Measurements from ENCODE around the genes TMEM69, POMGNT1 and MOB3C.

GRCh38 chr1:45604515-45605152, 19.2 kb downstream of the CCDC17 start:
- PRO-cap, 3 experiments: no peak in any of the 3 experiments
- RAMPAGE, long total RNA, 4 experiments: no peak in any of the 4 experiments
- RRBS: no CpG with 5 or more reads among the region's 1 CpG

DNA sequence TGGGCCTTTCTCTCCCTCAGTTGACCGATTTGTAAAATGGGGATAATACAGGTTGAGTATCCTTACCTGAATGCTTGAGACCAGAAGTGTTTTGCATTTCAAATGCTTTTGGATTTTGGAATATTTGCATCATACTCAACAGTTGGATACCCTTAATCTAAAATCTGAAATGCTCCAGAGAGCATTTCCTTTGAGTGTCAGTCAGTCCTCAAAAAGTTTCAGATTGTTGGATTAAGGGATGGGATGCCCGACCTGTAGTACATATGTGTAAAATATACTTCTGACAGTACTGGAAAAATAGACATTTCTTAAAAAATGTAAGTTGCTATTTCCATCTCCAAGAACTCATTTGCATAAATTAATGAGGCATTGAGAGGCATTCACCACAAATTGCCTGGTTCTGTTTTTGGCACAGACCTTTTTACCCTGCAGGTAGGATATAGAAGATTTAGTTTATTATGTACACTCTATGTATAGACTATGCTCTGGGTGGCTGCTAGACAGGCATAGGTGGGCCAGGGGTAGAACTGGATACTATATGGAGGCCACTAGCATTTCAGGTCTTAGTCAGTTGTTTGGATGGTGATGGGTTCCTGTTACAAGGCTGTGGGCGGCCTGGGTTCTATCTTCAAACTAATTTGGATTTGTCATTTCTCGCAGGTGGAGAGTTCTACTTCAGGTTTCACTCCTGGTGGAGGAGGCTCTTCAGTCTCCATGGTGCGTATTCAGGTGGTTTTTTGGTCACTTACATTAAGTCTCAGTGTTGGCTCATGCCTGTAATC, 8.0 kb downstream of the CCDC17 start:
- PRO-cap, 3 experiments: no peak in any of the 3 experiments
- RAMPAGE, long total RNA, 4 experiments: no peak in any of the 4 experiments
- RRBS: no CpG with 5 or more reads among the region's 5 CpGs

DNA sequence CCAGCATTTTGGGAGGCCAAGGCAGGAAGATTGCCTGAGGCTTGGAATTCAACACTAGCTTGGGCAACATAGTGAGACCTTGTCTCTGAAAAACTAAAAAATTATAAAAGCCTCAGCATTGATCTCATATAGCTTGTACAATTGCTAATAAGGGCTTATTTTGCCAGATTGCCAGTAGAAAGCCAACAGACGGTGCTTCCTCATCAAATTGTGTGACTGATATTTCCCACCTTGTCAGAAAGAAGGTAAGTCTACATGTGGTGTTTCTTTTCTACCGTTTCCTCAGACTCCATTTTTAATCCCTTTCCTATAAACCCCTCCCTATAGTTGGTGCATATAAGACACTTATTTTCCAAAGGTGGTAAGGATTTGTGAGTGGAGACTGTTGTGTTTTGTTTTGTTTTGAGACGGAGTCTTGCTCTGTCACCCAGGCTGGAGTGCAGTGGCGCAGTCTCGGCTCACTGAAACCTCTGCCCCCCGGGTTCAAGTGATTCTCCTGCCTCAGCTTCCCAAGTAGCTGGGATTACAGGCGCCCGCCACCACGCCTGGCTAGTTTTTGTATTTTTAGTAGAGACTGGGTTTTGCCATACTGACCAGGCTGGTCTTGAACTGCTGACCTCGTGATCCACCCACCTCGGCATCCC, 7.3 kb downstream of the CCDC17 start:
- PRO-cap, 3 experiments: no peak in any of the 3 experiments
- RAMPAGE, long total RNA, 4 experiments: no peak in any of the 4 experiments
- RRBS: no CpG with 5 or more reads among the region's 11 CpGs

GRCh38 chr1:45658039-45658539, 28.2 kb downstream of the GPBP1L1 start:
- PRO-cap, 3 experiments: no peak in any of the 3 experiments
- RAMPAGE, long total RNA, 4 experiments: no peak in any of the 4 experiments
- RRBS: no CpG with 5 or more reads among the region's 3 CpGs

DNA sequence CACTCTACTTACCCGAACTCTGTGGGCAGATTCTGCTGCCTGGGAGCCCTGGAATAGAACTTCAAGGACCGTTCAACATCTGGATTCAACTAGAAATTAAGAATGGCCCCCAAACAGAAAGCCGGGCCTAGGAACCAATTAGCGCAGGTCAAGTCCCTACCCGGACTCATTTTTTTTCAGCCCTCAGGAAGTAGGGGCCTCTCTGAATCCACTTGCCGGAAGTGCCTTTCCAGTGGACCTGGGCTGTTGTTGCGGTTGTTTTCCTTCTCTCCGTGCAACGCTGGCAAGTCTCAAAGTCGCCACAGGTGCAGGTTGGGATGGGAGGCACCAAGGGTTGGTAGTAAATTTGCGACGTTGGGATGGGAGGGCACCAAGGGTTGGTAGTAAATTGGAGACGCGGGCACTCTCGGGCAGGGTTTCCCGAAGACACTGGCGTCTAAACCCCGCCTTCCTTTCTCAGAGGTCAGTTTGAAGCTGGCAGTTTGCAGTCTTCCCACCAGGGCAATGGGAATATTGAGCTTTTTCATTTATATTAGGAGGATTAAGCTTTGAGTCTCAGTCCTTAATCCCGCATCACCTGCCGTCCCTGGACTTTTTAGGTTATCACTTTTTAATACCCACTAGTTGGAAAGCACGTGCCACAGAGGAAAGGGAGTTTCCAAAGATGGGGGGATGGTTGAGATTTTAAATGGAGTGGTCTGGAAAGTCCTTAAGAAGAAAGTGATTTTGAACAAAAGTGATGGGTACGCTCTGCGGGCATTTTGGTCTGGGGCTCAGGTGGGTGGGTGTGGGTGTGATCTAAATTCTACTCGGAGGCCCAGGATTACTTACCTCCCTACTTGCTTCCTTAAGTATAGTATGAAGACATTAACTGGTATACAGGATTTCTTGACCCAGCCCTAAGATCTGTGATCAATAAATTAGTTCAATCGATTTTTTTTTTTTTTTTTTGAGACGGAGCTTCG, at the start of gene TMEM69:
TMEM69 (plus strand) TSS at position 211 of the 965 bp plus-strand sequence.
- PRO-cap, 3 experiments: peak in 3 of 3 experiments; most common plus-strand start position 211 of the sequence (in 3); most common minus-strand start position 140 of the sequence (in 3)
- RAMPAGE, long total RNA, 4 experiments: start-site peak on the plus strand in 4 of 4 experiments, centred at positions 221 to 238 of the sequence, 115 to 1,514 reads per replicate; start-site peak on the minus strand in 1 of 4 experiments, centred at position 105 of the sequence, 13 reads per replicate
- RRBS: 2% methylated on average over 3 of the region's 27 CpGs

- PRO-cap, 3 experiments: peak in 3 of 3 experiments; most common plus-strand start chr1:45803046 (in 1); most common minus-strand start chr1:45802901 (in 2)
- RAMPAGE, long total RNA, 4 experiments: no peak in any of the 4 experiments
- RRBS: no CpG with 5 or more reads among the region's 9 CpGs
Measured at GRCh38 chr1:45802527-45803240, 728 bp upstream of the MAST2 start.

DNA sequence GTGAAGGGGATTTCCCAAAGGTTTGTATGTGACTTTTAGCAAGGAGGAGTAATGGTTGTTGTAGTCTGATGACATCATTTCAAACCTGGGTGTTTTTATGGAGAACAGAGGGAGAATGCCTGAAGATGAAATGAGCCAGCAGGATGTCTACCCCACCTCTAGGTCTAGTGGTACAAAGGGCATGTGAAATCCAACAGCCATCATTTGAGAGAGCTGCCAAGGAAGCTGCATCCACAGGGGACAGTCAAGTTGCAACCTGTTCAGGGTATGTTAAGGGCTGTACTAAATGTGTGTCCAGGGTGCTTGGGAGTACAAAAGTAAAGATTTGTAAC, 157.5 kb downstream of the PIK3R3 start:
- PRO-cap, 3 experiments: no peak in any of the 3 experiments
- RAMPAGE, long total RNA, 4 experiments: no peak in any of the 4 experiments

DNA sequence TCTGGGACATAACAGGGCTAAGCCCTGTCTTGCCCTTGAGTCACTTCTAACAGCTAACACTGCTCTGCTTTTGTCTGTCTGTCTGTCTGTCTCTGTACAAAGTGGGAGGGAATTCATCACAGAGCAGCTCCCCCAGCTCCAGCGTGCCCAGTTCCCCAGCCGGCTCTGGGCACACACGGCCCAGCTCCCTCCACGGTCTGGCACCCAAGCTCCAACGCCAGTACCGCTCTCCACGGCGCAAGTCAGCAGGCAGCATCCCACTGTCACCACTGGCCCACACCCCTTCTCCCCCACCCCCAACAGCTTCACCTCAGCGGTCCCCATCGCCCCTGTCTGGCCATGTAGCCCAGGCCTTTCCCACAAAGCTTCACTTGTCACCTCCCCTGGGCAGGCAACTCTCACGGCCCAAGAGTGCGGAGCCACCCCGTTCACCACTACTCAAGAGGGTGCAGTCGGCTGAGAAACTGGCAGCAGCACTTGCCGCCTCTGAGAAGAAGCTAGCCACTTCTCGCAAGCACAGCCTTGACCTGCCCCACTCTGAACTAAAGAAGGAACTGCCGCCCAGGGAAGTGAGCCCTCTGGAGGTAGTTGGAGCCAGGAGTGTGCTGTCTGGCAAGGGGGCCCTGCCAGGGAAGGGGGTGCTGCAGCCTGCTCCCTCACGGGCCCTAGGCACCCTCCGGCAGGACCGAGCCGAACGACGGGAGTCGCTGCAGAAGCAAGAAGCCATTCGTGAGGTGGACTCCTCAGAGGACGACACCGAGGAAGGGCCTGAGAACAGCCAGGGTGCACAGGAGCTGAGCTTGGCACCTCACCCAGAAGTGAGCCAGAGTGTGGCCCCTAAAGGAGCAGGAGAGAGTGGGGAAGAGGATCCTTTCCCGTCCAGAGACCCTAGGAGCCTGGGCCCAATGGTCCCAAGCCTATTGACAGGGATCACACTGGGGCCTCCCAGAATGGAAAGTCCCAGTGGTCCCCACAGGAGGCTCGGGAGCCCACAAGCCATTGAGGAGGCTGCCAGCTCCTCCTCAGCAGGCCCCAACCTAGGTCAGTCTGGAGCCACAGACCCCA, 97.7 kb downstream of the PIK3R3 start:
- PRO-cap, 3 experiments: no peak in any of the 3 experiments
- RAMPAGE, long total RNA, 4 experiments: no peak in any of the 4 experiments
- RRBS: no CpG with 5 or more reads among the region's 29 CpGs

- PRO-cap, 3 experiments: no peak in any of the 3 experiments
- RAMPAGE, long total RNA, 4 experiments: no peak in any of the 4 experiments
- RRBS: no CpG with 5 or more reads among the region's 5 CpGs
Measured at GRCh38 chr1:46112901-46113597, 19.4 kb downstream of the PIK3R3 start.

DNA sequence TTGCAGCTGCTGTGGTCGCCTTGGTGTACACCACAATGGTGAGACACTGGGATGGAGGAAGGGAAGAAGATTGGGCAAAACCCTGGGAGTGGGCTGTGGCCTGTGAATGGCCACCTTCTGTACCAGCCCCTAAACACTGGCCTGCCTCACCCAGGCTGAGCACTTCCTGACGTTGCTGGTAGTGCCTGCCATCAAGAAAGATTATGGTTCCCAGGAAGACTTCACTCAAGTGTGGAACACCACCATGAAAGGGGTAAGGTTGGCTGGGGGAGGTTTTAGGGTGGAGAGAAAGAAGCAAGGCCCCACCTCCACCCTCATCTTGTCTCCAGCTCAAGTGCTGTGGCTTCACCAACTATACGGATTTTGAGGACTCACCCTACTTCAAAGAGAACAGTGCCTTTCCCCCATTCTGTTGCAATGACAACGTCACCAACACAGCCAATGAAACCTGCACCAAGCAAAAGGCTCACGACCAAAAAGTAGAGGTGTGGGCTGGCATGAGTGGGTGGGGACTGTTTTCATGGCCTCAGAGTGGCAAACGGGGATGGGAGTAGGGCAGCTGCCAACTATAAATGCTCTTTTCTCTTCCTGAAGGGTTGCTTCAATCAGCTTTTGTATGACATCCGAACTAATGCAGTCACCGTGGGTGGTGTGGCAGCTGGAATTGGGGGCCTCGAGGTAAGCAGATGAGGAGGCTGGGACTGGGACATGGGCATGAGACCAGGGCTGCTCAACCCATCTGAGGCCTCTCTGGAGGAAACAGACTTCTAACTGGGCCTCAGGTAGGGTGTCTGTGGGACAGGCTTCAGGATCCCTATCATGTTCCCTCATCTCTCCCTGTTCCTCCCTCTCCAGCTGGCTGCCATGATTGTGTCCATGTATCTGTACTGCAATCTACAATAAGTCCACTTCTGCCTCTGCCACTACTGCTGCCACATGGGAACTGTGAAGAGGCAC, 8.6 kb upstream of the P3R3URF start:
- PRO-cap, 3 experiments: no peak in any of the 3 experiments
- RAMPAGE, long total RNA, 4 experiments: no peak in any of the 4 experiments
- RRBS: no CpG with 5 or more reads among the region's 9 CpGs

GRCh38 chr1:46187278-46188004, 10.8 kb downstream of the POMGNT1 start:
- PRO-cap, 3 experiments: no peak in any of the 3 experiments
- RAMPAGE, long total RNA, 4 experiments: no peak in any of the 4 experiments
- RRBS: no CpG with 5 or more reads among the region's 7 CpGs

GRCh38 chr1:46197389-46198669, at the start of gene POMGNT1:
POMGNT1 (minus strand) TSS chr1:46198434.
- PRO-cap, 3 experiments: peak in 3 of 3 experiments; most common plus-strand start chr1:46198593 (in 3); most common minus-strand start chr1:46198426 (in 1)
- RAMPAGE, long total RNA, 4 experiments: start-site peak on the minus strand in 4 of 4 experiments, at chr1:46198386-46198444 at its widest, 78 to 897 reads per replicate
- RRBS: 1% methylated on average over 18 of the region's 73 CpGs

DNA sequence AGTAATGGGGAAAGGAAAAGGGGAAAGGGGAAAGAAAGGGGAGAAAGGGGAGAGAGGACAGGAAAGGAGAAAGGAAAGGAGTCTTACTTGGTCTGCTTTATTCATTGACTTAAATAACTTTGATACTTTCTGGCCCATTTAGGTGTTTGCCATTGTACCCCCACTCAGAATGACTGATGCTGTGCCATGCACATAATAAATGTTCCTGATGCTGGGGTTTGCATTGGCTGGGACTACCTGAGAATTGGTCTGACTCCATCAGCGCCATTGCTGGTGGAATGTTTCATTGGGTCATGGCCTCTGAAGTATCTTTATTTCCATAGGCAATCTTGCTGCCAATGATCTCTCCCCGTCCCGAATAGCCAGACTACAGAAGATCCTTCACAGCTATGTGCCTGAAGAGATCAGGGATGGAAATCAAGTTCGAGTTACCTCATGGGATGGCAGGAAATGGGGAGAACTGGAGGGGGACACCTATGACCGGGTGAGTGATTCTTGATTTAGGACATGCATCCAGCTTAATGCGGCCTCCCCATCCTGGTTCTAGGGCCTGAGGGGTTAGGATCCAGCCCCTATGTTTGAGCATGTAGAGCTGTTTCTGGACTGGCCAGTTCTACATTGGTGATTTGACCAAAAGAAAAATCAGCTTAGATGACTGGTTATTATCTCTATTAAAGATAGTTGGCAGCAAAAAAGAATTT, 12.1 kb downstream of the NSUN4 start:
- PRO-cap, 3 experiments: no peak in any of the 3 experiments
- RAMPAGE, long total RNA, 4 experiments: no peak in any of the 4 experiments
- RRBS: no CpG with 5 or more reads among the region's 6 CpGs

DNA sequence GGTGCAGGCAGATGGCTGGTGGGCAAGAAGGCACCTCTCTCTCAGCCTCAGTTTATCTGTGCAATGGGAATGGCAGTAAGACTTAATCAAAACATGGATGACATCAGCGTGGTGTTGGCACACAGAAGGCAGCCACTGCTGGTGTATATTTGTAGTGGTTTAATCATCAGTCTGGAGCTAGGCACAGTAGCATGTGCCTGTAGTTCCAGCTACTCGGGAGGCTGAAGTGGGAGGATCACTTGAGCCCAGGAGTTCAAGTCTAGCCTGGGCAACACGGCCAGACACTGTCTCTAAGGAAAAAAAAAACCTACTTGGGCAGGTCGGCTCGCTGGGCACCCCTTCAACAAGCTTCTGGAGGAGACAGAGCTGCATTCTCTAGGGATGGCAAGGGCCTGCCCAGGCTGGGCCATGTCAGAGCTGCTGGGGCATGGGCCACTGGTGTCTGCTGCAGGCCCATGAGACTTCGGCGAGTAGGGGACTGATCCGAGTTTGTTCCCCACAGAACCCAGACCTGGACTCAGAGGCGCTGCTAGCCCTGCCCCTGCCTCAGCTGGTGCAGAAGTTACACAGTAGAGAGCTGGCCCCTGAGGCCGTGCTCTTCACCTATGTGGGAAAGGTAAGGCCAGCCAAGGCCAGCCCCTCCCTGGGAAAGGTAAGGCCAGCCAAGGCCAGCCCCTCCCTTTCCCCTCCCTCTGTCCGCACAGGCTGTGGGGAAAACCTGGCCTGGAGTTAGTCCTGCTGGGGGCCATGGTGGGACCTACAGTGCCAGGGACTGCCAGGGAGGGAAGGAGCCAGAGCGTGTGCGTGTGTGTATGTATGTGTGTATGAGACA, 7.7 kb downstream of the FAAH start:
- PRO-cap, 3 experiments: no peak in any of the 3 experiments
- RAMPAGE, long total RNA, 4 experiments: no peak in any of the 4 experiments
- RRBS: no CpG with 5 or more reads among the region's 13 CpGs

- PRO-cap, 3 experiments: peak in 2 of 3 experiments; most common plus-strand start chr1:46410861 (in 2); most common minus-strand start chr1:46410639 (in 1)
- RAMPAGE, long total RNA, 4 experiments: no peak in any of the 4 experiments
- RRBS: no CpG with 5 or more reads among the region's 24 CpGs
Measured at GRCh38 chr1:46410318-46411607, 16.6 kb downstream of the FAAH start.

DNA sequence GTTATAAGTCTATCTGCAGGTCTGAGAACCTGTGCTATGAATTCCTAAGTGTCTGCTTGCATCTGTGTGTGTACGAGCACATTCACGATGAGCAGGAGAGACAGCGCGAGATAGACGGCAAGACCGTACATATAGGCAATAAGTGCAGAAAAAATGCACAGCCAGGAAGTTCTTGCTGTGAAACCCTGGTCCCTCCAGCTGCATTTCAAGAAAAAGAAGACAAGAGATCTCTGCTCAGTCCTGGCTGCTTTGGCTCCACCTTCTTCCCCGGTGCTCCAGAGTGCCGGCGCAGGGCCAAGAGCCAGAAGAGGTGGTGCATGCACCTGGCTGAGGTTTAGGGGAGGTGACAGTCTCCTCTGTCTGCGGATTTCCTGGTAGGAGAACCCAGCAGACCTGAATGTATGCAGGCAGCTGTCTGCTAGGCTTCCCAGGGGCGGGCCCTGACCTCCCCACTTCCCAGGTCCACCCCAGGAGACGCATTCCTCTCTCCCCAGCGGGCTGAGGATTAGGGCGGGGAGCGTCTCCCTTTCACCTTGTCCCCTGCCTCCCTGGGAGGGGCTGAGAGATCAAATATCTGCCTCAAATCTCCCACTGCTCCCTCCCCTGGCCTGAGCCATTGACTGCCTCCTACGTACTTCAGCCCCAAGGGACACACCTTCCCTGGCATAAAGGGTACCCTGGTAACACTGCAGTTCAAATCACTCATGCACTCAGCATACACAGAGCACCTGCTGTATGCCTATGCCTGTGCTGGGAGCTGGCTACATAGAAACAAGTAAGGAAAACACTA, 18.3 kb downstream of the TMEM275 start:
- PRO-cap, 3 experiments: no peak in any of the 3 experiments
- RAMPAGE, long total RNA, 4 experiments: no peak in any of the 4 experiments
- RRBS: no CpG with 5 or more reads among the region's 16 CpGs

DNA sequence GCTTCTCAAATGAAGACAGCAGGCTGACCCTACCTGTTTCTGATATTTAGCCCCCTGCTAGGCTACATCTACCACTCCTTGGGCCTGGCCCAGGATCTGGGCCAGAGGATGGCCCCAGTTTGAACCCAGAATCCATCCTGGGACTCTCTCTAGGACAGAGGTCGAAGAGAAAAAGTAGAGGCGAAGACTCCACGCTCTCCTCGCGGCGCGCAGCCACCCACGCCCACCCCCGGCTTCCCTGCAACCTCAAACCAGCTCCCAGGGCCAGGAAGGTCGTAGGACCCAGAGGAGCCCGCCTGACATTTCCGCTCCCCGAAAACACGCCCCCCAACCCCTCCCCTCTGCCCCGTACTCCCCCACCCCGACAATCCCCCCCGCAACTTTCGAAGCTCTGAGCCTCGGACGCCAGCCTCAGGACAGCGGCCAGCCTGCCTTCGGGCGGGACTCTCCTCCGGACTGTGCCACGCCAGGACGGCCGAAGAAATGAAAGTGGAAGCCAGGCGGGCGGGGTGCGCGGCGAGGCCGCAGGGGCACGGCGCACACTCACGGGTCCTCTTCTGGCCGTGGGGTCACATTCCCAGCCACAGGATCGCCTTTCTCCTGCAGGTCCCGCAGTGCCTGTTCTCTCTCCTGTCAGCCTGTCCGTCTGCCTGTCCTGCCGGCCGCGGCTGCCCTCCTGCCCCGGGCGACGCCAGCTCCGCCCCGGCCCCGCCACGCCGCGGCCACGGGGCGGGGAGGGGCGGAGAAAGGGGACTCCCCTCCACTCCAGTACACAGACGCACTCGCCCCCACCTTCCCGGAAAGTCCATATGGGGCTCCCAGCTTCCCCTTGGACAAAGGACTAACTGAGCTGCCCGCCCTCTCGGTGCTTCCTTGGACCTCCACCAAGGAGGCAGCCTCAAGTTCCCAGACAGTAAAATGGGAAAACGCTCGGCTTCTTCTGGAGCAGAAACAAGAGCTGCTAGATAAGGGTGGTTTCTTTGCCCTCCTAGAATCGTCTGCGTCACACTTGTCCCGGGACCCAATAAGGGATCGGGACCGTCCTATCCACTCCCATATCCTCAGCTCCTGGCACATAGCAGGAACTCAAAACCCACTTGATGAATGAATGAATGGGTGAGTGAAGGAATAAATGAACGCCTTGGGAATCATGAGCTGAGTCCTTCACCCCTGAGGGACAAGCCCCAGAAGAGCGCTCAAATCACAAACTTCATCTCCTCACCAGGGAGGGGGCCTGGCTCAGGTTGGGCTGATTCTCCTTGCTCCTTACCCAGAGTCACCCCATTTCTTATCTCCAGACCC, at the start of gene MOB3C:
MOB3C (minus strand) TSS at position 648 of the 1,302 bp plus-strand sequence.
- PRO-cap, 3 experiments: peak in 3 of 3 experiments; most common plus-strand start position 836 of the sequence (in 3); most common minus-strand start position 648 of the sequence (in 3)
- RAMPAGE, long total RNA, 4 experiments: start-site peak on the minus strand in 2 of 4 experiments, centred at positions 669 to 683 of the sequence, 38 to 92 reads per replicate
- RRBS: 2% methylated on average over 10 of the region's 69 CpGs

GRCh38 chr1:46622312-46622680, 5.7 kb upstream of the MOB3C start:
- PRO-cap, 3 experiments: no peak in any of the 3 experiments
- RAMPAGE, long total RNA, 4 experiments: no peak in any of the 4 experiments
- RRBS: no CpG with 5 or more reads among the region's 4 CpGs

DNA sequence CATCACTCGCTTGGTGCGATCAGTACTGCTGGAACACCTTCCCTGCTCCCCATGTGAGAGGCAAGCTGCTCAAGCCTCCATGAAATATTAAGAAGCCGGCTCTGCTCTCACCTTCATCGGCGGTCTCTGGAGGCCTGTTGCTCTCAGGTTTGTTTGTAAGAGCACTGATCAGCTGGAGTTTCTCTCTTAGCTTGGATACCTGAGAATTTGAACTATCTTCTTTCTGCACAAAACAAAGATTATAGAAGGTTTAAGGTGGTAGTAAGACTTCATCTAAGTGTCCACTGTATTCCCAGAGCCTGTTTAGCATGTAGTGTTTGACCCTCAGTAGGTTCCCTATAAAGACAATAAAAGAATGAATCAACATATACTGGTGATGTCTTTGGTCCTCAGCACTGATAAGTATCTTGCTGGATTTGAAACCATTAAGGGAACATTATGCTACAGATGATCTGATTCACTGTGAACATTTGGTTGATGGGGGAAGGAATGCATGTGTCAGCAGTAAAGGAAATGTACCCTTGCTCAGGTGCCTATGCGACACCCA, 12.8 kb downstream of the TEX38 start:
- PRO-cap, 3 experiments: no peak in any of the 3 experiments
- RAMPAGE, long total RNA, 4 experiments: no peak in any of the 4 experiments
- RRBS: no CpG with 5 or more reads among the region's 6 CpGs

DNA sequence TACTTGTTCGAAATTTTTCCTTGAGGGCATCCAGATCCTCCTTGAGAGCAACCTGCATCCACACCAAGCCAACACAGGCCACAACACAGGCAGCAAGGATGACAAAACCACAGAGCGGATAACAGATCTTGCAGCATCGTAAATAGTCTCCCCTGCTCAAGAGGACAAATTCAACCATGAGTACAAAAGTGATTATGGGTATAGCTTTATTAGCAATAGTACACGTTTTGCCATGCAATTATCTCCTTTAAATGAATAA, 2.7 kb downstream of the EFCAB14 start:
- PRO-cap, 3 experiments: no peak in any of the 3 experiments
- RAMPAGE, long total RNA, 4 experiments: no peak in any of the 4 experiments
- RRBS: no CpG with 5 or more reads among the region's 4 CpGs

Data from adrenal gland (tissue), 7 donors.